ENCODE measurements around a stretch of chr7.

DNA sequence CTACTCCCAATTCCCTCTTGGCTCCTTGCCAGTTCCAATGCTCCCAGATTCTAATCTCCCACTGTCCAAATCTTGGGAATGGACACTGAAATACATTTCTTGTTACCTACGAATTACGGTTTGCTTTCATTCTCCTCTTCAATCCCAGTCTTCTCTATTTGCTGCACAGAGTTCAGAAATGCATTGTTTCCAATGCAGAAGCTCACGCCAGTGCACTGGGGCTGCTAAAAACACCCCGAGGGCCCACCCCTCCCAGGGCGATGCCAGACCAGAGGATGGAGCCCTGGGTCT is 120.7 kb upstream of the TBX20 start:
- RRBS = no CpG with 5 or more reads among the region's 5 CpGs

- RRBS = no CpG with 5 or more reads among the region's 15 CpGs
Measured at GRCh38 chr7:36279193-36280201, 87.5 kb downstream of the MATCAP2 start.

DNA sequence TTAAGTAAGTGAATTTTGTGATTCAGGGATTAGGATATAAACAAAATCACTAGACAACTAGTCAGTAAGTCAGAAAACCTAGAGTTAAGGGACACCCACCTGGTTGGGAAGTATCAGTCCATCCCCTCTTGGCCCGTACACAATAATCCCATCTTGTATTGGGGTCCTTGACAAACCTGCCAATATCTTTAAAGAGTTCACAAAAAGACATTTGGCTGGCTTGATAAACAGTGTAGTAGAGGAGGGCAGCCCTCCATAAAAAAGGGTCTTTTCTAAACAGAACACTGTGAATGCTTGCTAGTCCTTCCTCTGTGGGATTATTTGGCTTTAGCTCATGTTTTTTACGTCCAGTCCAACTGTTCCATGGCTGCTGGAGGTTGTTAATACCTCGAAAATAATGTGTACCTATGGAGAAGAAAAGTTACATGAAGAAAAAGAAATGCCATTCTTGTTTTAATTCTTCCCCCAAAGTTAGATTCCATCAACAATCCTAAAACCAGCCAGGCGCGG is 33.2 kb downstream of the MATCAP2 start:
- RRBS = no CpG with 5 or more reads among the region's 5 CpGs

DNA sequence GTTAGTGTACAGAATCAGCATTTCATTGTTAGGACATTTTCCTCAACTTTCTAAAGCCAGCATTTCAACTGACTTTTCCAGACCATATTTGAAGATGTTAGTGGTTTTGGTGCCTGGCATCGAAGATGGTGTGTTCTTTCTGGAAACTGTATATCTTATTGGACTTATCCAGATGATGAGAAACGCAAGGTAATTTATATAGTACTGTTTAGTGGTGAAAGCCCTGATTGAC is 53.9 kb downstream of the ANLN start:
- RRBS = no CpG with 5 or more reads among the region's 2 CpGs

DNA sequence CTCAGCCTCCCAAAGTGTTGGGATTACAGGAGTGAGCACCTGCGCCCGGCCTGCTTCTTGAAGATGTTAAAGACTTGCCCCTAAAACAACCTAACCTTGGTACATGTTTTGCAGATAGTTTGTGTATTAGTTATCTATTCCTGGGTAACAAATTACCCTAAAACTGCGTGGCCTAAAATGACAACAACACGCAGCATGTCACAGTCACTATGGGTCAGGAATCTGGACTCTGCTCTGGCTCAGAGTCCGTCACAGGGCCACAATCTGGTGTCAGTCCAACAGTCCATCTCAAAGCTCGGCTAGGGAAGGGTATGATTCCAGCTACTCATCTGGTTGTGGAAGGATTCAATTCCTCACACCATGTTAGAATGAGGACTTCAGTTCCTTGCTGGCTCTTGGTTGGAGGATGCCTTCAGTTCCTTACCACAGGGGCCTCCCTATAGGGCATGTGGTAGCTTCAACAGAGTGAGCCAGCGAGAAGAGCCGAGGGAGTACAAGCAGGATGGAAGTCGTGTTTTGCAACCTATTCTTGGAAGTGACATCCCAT is 71.2 kb downstream of the ANLN start:
- RRBS = no CpG with 5 or more reads among the region's 9 CpGs

DNA sequence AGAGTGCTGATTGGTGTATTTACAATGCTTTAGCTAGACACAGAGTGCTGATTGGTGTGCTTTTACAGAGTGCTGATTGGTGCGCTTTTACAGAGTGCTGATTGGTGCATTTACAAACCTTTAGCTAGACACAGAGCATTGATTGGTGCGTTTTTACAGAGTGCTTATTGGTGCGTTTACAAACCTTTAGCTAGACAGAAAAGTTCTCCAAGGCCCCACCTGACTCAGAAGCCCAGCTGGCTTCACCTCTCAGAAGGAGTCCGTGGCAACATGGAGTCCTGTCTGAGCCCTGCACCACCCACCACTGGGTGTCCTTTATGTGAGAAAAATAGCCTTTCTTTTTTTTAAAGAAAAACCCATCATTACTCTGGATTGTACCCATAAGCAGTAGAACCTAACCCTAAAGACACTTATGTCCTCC is 115.1 kb downstream of the ANLN start:
- RRBS = no CpG with 5 or more reads among the region's 4 CpGs

DNA sequence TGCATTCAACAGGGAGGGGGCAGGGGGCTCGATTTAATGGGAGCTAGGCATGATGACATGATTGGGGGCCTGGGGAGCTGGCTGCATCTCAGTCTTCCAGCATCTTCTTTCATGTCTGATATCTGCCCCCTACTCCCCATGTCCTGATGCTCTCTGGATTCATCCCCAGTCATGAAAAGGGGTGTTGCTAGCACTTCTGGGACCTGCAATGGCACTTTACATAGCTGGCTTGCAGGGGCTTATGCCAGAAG is 95.0 kb downstream of the AOAH start:
- RRBS = no CpG with 5 or more reads among the region's 1 CpG

DNA sequence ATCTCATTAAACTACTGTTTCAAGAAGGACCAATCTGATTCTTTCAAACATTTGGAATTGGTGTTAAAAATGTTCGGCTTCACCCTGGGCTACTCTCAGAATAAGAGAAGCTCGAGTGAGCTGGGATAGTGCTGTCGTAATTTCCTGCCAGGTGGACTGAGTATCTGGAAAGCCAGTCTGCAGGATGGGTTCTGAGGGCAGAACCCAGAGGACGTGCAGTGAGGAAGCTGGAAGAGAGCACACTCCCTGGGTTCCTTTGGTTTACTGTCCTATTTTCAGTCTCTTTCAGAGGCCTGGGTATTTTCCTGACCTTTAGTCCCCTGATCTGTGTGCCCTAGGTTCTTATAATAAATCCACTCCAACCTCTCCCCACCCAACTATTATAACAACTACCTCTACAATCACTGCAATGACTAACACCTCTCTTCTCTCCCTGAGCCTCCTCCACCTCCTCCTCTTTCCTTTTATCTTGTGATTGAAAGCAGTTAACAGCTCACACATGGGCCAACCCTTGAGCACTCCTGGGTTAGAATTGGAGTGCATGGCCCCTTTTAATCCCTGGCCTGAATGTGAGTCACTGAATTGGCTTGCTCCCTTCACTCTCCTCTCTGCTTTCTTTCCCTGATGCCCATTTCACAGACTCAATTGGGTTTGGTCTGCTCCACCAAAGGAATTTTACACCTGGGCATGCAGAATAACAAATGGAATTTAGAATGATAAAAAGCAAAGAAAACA is 62.9 kb downstream of the AOAH start:
- RRBS = no CpG with 5 or more reads among the region's 4 CpGs

GRCh38 chr7:36720995-36721851 is 3.1 kb downstream of the AOAH start:
- RRBS = no CpG with 5 or more reads among the region's 8 CpGs

DNA sequence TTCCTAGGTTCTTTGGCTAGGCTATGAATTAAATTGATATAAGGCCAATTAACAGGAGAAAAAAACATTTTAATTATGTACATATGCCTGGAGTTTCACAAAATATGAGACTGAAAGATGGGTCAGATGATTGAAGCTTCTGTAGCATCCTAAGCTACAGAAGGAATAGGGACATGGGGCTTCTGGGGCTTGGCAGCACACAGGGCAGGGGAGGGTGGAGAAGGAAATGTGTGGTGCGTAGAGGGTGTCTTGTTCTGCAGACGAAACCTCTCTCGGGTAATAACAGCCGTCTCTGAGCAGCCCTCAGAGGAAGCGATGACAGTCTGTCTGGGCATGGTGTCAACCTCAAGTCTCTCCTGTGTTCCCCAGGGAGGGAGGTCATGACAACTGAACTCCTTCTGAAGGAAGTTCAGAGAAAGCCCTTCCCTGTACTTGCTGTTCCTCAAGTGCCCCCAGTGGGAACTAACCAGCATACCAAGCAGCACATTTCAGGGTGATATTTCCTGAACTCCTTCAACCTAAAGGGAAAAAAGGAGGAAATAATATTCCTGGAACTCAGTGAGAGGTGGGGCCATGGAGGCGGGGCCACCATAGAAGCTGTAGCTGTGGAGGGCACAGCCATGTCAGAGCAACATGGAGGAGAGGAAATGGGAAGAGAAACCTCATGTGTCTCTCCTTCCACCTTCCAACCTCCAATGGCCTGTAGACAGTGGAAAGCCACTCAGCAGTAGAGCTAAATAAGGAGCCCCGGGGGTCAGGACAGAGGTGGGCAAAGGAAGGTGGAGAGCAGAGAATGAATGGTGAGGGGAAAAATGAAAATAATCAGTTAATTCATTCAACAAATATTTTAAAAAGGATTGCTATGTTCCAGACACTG is 60.7 kb upstream of the AOAH start:
- RRBS = no CpG with 5 or more reads among the region's 7 CpGs

DNA sequence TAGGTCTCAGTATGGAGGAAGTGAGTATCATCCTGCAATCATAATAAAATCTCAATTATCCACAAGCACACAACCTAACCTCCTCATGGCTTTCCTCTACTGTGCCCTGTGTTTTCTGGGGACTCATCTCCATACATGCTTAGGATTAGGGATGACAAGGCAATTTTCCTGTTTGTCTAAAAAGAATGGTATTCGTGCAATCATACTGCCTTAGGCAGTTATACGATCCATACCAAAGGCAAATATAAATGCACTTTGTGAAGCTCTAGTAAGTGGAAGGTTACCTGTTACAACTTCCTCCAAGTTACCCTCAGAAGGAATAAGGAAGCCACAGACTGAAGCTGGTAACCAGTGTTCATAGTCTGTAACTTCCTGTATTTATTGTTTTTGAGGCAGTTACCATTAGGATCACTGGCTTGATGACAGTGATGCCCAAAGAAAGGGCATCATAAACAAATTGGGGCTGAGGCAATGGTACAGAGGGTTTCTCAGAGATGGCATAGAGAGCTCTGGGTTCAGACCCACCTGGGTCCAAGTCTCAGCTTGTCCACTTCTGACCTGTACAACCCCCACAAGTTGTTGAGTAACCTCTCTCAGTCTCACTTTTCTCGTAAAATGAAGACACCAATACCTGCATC is 138.3 kb downstream of the ELMO1 start:
- RRBS = no CpG with 5 or more reads among the region's 3 CpGs

DNA sequence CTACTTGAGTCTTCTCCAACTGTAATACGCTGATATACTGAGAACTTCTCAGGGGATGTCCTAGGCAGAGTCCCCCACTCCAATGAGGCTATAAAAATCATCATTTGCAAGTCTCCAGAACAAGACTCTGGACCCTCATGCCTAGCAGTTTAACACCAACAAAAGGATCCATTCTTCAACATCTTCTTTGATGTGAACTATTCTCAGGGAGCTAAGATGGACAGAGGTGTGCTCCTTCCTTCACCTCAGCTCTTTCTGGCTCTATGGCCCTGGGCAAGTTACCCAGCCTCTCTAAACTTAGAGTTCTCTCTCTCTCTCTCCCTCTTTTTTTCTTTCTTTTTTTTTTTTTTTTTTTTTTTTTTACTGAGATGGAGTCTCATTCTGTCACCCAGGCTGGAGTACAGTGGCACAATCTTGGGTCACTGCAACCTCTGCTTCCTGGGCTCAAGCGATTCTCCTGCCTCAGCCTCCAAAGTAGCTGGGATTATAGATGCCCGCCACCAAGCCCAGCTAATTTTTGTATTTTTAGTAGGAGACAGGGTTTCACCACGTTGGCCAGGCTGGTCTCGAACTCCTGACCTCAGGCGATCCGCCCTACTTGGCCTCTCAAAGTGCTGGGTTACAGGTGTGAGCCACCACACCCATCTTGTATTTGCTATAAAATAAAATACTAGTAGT is 22.7 kb downstream of the ELMO1 start:
- RRBS = no CpG with 5 or more reads among the region's 7 CpGs

GRCh38 chr7:37444846-37445784 is 3.5 kb downstream of the ELMO1 start:
- RRBS = no CpG with 5 or more reads among the region's 8 CpGs

GRCh38 chr7:37921391-37921820 is 966 bp downstream of the EPDR1 start:
- RRBS = no CpG with 5 or more reads among the region's 13 CpGs

DNA sequence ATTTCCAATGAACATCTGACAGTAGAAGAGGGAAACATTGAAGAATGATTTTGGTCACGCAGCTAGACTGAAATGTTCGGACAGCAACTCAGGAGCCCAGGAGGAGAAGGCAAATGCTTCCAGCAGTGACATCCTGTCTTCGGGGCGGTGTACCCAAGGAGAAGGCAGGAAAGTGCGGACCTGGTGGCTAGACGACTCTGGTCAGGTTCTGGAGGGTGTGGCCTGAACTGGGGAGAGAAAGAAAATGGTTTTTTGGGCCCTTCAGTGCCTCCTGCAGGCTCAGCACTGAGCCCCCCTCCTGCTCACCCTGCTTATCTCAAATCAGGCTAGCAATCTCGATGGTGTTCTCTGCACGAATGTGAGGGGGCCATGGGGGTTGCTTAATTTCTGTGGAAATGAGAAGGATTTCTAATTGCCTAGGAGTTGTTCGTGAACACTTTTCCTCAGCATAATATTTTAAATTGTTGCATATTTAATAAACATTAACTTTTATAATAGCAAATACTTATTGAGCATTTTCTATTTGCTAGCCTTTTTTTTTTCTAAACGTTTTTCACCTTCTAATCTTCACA is 122.2 kb downstream of the STARD3NL start:
- RRBS = no CpG with 5 or more reads among the region's 10 CpGs

DNA sequence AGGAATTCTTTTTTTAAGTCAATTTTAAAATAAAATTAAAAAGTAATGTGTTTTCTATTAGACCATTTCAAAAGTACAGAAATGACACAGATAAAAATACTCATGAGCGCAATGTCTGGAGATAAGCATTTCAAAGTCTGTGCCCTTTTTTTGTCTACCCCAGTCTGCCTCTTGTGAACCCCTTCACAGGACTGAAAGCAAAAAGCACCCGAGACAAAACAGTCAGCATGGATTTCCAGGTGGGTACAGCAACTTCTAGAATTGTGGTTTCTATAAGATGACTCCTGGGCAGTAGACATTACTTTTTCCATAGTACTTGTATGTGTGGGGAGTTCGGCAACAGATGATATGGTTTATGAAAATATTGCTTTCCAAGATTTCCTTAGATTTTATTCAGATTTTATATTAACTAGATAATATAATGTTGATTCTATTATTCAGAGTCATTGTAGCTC is 135.7 kb downstream of the STARD3NL start:
- RRBS = no CpG with 5 or more reads among the region's 3 CpGs

GRCh38 chr7:38358232-38359270 is 180.5 kb downstream of the STARD3NL start:
- RRBS = no CpG with 5 or more reads among the region's 12 CpGs

DNA sequence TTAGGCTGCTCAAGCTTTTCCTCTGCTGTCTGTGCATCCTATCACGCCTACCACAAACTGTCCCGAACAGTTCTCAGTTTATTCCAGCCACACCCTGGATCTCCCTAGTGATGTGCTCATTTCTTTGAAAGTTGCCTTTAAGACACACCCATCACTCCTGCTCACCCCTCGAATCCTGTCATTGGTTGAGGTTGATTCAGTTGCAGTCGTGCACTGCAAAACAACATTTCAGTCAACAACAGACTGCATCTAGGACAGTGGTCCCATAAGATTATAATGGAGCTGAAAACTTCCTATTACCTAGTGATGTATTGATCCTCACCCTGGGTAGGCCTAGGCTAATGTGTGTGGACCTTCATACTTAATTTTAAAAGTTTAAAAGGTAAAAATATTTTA is 41.5 kb upstream of the AMPH start:
- RRBS = no CpG with 5 or more reads among the region's 4 CpGs

GRCh38 chr7:38831100-38831684 is 77.8 kb downstream of the VPS41 start:
- RRBS = no CpG with 5 or more reads among the region's 5 CpGs

All from iris pigment epithelial cell (primary cell).